Cerebral cortex (tissue), 2 donors: ENCODE data around the genes HMGCS1 and NDUFS4.

DNA sequence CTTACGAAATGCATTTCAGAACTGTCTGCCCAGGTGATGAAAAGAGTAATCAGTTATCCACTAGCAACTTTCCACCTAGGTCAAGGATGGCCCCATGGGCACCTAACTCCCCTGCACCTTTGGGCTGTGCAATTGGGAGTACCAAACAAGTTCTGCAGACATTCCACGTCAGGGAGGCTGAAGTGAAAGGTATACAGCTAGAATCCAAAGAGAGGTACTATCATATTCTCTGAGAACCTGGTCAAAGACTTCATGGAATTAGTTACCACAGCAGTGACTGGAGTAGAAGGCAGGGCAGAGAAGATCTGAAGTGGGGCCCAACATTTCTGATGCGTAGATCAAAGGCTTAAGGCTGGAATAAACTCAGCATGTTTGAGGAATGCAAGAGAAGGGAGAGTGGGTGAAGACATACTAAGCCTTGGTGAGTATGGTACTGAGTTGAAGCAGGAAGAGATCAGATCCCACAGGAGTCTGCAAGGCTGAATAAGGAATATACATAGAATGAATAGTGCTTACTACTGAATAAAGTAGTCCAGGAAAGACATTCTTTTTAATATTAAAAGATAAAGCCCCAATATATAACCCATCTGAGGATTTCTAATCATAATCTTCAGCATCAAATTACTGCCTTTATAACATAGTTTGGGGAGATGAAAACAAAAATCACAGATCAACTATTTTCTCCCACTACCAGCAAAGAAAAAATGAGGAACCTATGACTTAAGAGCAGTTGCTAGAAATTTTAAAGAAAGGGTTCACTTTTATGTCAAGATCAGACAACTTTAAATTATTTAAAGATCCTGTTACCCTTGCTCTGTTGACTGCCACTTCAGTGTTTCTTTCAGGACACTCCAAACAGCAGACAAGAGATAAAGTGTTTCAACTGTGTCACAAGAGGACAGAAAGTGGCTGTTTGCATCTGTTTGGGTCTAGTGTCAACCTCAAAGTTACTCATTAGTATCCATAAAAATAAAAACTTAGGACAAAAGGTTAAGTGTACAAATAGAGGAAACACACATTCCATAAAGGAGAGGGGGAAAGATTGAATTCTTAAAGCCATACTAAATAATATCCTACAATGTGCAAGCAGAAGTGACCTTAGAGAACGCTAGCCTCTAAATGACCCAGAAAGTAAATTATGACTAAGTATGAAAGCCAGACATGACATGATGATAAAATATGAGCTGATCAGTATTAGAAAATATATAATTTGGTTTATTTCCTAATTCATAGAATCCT, 25.2 kb downstream of the HMGCS1 start:
- PRO-cap, 2 experiments: no peak in any of the 2 experiments

DNA sequence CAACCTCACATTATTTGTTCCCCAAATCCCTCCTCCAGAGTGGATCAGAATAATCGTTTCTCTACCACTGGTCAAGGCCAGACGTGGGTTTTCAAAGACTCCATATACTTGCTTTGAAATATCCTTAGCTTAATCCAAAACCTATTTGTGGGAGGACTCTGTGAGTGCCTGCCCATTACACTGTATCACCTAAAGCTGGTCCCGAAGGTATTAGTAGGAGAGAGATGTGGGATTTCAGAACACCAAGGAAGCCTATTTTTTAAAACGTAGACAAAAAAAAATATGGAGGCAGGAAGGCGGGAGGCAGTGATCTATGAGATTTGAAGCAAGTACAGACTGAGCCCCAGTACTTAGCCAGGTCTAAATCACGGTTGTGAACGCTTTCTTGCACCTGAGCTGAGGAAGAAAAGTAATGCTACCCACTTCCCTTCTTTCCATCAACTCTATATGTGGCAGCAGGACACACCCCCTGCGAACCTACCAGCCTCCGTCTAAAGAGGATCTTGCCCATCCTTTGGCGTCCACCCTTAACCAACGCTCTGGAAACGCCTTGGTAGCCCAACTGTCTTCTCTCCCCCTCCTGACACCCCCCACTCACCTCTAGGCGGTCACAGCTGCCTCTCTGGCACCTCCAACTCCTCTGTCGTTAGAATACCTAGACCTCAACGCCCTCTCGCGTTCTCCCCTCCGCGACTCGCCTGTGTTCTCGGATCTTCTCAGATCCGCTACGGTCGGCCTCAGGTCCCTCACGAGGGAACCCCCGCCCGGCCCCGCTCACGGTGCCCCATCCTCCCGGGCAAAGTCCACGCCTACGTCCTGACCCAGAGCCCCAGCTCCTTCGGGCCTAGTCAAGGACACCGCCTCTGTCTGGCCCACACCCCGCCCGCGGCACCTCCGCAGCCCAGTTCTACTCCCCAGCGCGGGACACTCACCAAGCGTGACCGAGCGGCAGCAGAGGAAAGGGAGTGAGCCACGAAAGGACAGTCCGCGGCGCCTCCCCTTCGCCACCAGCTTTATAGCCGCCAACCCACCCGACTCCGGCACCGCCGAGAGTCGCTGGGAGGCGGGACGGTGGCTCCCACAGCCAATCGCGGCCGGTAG, at the start of gene HMGCS1:
TSS of gene HMGCS1 (minus strand) at position 989 of the 1,101 bp plus-strand sequence.
- PRO-cap, 2 experiments: peak in 1 of 2 experiments; most common plus-strand start position 530 of the sequence (in 1); most common minus-strand start position 706 of the sequence (in 1)

DNA sequence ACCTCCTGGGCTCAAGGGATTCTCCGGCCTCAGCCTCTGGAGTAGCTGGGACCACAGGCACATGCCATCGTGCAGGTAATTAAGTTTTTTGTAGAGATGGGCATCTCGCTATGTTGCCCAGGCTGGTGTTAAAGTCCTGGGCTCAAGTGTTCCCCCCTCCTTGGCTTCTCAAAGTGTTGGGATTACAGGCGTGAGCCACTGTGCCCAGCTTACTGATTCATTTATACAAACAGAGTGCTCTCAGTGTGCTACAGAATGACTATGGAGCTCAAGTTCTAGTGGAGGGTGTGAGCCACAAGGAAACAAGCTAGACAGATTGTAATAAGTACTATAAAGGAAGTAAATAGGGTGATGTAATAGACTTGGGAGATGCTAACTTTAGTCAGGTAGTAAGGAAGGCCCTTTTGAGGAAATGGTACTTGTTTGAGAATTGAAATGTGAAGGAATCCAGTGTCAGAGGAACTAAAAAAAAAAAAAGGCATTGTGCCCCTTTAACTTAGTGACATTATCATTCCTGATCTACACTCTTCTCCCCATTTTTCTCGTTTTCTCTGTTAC, 1.7 kb upstream of the TMEM267 start:
- PRO-cap, 2 experiments: no peak in any of the 2 experiments

GRCh38 chr5:43557123-43557758, 364 bp upstream of the PAIP1 start:
- PRO-cap, 2 experiments: peak in 1 of 2 experiments; most common plus-strand start chr5:43557187 (in 1)

- PRO-cap, 2 experiments: peak in 1 of 2 experiments; most common plus-strand start chr5:50667414 (in 1); most common minus-strand start chr5:50667255 (in 1)
Observed at GRCh38 chr5:50667131-50667701, 779 bp downstream of the PARP8 start.

GRCh38 chr5:50710998-50711601, 44.7 kb downstream of the PARP8 start:
- PRO-cap, 2 experiments: no peak in any of the 2 experiments

DNA sequence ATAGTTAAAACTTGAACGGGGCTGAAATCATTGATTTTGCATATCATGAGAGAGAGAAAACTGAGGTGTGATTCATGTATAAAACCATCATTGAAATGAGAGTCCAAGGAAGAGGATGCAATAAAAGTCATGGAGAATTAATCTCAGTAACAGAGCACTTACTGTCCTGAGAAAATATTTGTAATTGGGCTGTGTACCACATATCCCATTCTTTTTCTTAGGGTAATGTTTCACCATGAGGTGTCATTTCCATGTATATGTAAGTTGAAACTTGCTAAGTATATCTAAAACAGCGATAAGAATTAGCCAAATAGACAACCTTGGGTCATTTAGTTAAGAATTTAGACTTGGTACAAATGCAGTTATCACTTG, 174.2 kb downstream of the PARP8 start:
- PRO-cap, 2 experiments: no peak in any of the 2 experiments

- PRO-cap, 2 experiments: no peak in any of the 2 experiments
Observed at GRCh38 chr5:50860688-50860995, 194.2 kb downstream of the PARP8 start.

DNA sequence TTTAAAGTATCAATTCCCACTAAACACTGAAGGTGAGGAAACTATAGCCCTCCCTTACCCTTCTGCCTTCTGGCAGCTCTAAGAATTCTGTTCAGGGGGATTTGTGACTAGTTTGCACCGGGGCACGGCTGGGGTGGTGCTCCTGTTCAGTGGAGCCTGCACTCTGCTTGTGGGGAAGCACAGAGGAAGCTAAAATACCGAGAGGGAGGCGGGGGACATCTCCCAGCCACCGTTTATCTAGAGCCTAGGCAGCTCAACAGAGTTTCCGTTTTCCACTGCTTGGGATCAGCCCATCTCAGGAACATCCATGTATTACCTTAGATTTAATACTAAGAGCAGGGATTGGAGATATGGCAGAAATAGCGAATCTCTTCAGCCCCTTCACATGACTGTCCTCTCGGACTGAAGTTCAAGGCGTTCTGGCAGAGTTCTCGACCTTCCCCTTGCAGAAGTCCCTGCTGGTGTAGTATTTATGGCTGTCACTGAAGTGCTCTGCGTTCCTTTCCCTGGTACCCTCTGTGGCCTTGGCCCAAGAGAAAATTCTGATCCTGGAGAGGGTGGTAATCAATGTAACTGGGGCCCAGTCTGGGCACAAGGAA, 5.5 kb downstream of the ISL1 start:
- PRO-cap, 2 experiments: no peak in any of the 2 experiments

GRCh38 chr5:52859412-52859922, 71.8 kb downstream of the ITGA1 start:
- PRO-cap, 2 experiments: no peak in any of the 2 experiments

GRCh38 chr5:52878701-52879104, 91.0 kb downstream of the ITGA1 start:
- PRO-cap, 2 experiments: no peak in any of the 2 experiments

GRCh38 chr5:52915244-52915823, 73.8 kb upstream of the ITGA2 start:
- PRO-cap, 2 experiments: no peak in any of the 2 experiments

- PRO-cap, 2 experiments: no peak in any of the 2 experiments
Observed at GRCh38 chr5:53479038-53479373, 1.4 kb upstream of the FST start.

- PRO-cap, 2 experiments: peak in 1 of 2 experiments; most common plus-strand start chr5:53560639 (in 1); most common minus-strand start chr5:53561048 (in 1)
Observed at GRCh38 chr5:53560282-53561553, at the start of gene NDUFS4. TSS of gene NDUFS4 (plus strand) at chr5:53560639.

DNA sequence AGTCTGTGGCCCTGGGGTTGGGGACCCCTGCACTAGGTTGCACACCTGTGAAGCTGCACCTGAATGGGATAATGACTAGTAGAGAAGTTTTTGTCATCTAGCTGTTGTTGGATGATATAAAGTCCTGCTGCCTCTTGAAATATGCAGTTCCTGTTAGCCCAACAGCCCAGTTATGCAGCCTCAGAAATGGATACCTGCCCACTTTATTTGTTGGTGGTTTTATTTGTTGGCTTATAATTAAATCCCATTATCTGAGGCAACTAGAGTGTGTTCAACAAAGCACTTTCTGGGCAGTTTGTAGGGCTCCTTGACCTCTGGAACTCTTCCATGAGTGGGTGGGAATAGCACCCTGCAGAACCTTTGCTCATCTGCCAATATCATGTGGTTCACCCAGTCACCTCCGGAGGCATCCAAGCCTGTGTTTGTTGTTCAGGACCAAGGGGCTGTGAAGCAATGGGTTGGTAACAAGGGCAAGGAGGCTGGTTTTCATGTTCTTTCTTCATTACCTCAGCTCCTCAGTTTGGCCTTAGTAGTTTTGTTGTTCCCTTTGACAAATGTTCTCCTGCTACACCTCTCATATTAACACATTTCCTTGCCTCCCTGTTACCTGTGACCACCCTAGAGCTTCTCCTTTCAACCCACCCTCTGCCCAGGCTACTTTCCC, 313.9 kb downstream of the NDUFS4 start:
- PRO-cap, 2 experiments: no peak in any of the 2 experiments

GRCh38 chr5:53884153-53884896, 323.9 kb downstream of the NDUFS4 start:
- PRO-cap, 2 experiments: no peak in any of the 2 experiments

DNA sequence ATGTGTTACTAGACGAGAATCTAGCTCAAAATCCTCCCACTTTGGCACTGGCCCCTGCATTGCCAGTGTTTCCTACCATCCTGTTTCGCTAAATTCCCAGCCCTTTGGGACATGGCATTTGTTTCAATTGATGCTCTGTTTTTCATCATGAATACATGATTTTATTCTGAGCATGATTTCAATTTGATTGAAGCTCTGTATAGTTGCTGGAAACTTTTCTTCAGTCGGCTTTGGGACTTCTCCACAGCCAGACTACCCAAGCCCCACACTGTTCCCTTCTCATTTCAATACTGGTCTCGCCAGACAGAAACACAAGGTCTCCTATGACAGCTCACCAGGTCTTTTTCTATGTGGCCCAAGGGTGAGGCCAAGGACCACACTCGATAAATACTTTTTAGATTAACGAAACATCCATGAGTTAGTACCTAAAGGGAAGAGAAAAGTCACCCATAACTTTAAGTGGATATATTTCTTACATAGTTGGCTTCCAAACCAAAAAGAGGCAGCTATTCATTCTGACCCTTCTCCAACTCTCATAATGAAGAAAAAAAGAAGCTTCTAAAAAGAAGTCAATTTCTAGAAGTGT, 132.2 kb downstream of the ARL15 start:
- PRO-cap, 2 experiments: no peak in any of the 2 experiments

GRCh38 chr5:54220566-54220963, 89.8 kb downstream of the ARL15 start:
- PRO-cap, 2 experiments: no peak in any of the 2 experiments

DNA sequence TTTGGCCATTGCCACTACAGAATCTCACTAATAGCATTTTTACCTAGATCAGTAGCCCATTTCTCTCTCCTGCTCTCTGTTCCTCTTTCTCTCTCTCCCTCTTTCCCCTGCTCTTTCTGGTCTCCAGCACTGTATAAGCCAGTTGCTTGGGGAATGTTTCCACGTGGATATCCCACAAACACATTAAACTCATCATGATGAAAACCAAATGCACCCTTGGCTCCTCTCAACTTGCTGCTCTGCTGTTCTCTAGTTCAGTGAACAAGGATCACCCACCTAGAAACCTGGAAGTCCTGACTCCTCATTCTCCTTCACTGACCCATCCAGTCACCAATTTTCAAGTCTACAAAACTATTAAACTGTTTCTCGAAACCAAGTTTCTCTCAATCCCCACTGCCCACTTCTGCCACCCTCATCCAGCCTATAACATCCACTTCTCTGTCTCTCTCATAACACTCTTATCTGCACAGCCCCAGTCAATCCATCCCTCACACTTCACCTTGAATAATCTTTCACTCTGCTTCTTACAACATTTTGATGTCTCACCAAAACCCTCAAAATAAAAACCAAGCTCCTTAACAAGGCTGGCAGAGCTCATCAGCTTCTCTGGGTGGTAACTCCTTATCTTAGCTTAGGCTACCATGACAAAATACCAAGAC, 79.3 kb downstream of the ARL15 start:
- PRO-cap, 2 experiments: no peak in any of the 2 experiments

DNA sequence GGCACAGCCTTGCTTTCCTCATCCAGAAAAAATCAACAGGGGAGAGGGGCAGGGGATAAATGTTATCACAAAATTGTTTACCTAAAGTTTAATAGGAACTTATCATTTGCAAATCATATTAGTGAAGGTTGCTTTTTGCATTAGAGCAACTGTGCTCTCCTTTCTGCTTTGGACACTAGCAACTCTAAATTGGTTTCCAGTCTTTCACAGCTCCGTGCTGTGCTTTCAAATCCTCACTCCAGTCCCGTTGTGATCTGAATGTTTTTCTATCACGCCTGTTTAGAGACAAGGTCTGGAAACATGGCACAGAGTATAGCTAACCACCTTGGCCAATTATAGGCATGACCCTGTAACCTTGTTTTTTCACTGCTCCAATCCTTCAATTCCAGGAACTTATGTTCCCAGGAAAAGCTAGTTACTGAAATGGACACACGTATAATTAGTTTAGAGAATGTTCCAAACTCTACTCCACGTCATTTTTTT, 55.6 kb downstream of the ARL15 start:
- PRO-cap, 2 experiments: no peak in any of the 2 experiments